ENCODE measurements around a stretch of chr22.

DNA sequence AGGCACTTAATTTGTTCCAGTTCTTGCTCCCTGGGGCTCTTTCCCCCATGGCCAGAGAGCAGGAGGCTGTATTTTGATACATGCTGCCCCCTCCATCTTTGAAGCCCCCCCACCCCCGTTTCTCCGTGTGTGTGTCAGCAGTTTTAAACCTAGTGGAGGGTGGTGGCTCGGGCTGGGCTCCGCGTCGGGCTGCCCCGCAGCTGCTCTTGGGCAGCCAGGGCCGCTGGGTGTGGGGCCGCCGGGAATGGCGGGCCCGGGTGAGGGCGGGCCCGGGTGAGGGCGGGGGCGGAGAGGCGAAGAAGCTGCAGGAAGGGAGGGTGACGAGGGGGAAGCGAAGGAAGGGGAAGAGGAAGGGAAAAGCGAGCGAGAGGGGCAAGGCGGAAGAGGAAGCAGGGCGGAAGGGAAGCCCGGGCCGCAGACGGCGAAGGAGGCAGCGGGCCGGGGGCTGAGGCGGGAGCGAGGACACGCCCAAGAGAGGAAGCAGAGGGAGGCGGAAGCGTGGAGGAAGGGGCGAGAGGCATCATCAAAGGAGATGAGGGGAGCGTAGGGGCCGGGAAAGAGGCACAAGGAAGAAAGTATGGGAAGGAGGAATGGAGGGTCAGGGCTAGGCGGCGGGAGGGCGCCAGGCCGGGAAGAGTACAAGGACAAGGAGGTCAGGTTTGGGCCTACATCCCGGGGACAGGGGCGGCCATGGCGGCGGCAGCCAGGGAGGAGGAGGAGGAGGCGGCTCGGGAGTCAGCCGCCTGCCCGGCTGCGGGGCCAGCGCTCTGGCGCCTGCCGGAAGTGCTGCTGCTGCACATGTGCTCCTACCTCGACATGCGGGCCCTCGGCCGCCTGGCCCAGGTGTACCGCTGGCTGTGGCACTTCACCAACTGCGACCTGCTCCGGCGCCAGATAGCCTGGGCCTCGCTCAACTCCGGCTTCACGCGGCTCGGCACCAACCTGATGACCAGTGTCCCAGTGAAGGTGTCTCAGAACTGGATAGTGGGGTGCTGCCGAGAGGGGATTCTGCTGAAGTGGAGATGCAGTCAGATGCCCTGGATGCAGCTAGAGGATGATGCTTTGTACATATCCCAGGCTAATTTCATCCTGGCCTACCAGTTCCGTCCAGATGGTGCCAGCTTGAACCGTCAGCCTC is 82.5 kb downstream of the BCR start:
- RRBS, result 83% methylated on average over 3 of the region's 69 CpGs

- RRBS, result no CpG with 5 or more reads among the region's 24 CpGs
These were observed 88.9 kb downstream of the BCR start for GRCh38 chr22:23268804-23269950.

- RRBS, result no CpG with 5 or more reads among the region's 10 CpGs
These were observed 108.9 kb downstream of the BCR start for GRCh38 chr22:23289055-23289754.

DNA sequence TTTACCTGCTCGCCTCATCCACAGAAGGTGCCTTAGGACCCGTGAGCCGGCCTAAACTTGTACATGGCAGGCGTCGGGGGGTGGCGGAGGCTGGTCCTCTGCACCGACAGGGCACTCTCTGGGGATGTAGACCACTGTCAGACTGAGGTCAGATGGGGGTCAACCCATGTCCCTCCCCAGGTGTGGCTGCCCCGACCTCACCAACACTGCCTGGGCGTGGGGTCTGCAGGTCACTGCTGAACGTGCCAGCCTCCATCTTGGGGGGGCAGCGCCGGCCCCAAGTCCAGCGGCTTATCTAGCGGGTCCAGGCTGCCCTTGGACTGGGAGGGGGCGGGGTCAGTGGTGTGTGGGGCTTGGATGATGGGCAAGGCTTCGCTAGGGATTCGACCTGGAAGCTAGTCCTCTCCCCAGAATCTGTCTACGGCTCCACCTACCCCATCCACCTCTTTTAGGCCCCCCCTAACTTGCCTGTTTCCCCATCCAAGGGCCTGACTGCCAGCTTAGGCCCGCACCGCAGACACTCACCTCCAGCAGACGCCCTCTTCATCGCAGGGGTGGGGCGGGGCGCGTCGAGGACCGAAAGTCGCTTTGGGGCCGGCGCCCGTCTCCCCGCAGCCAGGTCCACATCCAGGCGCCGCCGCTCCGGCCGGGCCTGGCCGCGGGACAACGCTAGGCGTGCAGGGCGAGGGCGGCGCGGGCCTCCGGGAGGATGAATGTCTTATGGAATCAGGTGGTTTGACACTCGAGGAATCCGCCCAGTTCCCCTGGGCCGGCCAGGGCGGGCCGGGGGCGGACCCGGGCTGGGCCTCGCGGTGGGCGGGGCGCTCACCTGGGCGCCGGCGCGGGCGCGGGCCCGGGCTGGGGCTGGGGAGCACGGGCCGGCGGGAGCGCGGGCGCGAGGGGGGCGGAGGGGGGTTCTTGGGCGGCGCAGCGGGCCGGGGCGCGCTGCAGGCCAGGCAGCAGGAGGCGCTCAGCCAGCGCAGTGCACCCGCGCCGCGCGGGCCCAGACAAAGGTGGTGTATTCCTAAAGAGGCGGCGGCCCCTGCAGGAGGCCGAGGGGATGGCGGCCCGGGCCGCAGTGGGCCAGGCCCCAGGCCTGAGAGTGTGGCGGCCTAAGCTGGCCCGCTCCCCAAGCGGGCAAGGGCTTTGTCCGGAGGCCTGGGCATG is 177.9 kb downstream of the IGLL1 start:
- RRBS, result 6% methylated on average over 47 of the region's 95 CpGs

DNA sequence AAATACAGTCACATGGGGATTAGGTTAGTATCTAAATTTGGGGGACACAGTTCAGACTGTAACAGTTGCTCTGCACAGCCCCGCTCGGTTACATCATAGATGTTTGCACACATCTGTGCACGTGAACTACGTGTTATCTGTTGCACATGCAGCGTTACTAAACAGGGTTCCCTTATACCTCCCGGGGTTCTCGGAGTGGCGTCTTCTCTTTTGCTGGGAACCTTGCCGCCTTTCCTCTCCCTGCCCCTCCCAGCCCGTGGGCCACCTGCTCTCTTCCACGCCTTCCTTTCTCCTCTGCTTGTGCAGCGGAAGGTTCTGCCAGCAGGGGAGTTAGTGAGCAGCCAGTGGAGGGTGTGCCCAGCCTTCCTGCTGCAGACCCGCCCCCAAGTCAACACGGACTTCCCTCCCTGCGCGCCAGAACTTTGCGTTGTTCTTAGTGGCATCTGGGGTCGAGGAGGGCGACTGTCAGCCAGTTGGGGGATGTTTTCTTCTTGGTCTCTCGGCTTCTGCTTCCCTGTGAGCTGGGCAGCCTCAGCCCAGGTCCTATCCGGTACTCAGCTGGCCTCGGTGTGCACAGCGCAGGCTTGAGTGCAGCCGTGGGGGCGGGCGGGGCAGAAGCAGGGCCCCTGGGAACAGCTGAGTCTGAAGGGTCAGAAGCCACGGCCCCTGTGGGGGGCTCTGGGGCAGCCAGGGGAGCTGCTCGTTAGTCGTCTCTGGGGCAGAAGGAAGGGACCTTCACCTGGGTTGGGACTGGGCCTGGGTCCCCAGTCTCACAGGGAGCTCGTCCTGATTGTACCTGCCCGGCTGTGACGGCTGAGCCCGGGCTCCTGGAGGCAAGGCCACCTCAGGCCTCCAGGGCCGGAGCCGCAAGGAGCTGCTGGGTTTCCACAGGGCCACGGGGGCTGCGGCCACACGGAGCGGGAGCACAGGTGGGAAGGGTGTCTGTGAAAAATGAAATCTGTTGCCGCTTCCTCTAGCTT is 146.7 kb downstream of the IGLL1 start:
- RRBS, result no CpG with 5 or more reads among the region's 40 CpGs

- RRBS, result no CpG with 5 or more reads among the region's 23 CpGs
These were observed 119.5 kb downstream of the IGLL1 start for GRCh38 chr22:23460520-23461022.

GRCh38 chr22:23537784-23538676 is 42.1 kb downstream of the IGLL1 start:
- RRBS, result no CpG with 5 or more reads among the region's 18 CpGs

- RRBS, result no CpG with 5 or more reads among the region's 6 CpGs
These were observed 8.8 kb upstream of the DRICH1 start for GRCh38 chr22:23640770-23641470.

- RRBS, result no CpG with 5 or more reads among the region's 3 CpGs
These were observed 1.0 kb downstream of the MMP11 start for GRCh38 chr22:23773621-23774103.

- RRBS, result 94% methylated on average over 6 of the region's 14 CpGs
These were observed 11.6 kb upstream of the MIF start for GRCh38 chr22:23882681-23882964.

- RRBS, result no CpG with 5 or more reads among the region's 8 CpGs
These were observed 31.7 kb downstream of the GSTT2B start for GRCh38 chr22:23929122-23929877.

DNA sequence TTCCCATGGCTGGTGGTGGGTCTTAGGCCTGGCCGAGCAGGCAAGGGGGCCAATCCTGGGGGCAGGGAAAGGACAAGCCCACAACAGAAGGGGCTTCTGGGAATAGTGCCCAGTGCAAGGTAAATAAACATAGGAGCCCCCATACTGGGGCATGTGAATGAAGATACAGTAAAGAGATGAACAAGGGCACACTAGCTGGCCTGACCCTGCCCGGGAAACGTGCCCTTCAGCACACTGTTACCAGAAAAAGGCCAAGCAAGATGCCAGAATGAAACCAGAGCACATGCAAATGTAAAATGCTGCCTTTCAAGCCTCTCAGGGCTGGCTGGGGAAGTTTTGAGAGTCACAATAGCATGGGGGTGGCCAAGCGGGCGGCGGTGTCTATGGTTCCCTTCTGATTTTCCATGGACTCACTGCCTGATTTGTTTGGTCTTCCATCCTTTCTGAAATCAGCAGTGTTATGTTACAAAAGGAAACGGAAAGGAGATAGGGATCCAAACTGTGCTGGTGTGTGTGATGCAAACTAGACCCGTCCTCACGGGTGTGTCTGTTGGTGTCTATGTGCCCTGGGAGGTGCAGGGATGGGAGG is 18.9 kb upstream of the SUSD2 start:
- RRBS, result no CpG with 5 or more reads among the region's 9 CpGs

DNA sequence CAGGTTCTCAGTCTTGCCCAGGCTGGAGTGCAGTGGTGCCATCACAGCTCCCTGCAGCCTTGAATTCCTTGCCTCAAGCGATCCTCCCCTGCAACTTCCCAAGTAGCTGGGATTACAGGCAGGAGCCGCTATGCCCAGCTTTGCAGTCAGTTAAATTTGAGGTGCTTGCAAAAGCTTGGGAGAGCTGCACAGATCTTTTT is 21.5 kb downstream of the GUCD1 start:
- RRBS, result no CpG with 5 or more reads among the region's 2 CpGs

- RRBS, result no CpG with 5 or more reads among the region's 8 CpGs
These were observed 27.9 kb downstream of the GGT1 start for GRCh38 chr22:24630771-24631478.

- RRBS, result no CpG with 5 or more reads among the region's 18 CpGs
These were observed 88.6 kb downstream of the KIAA1671 start for GRCh38 chr22:25040869-25041671.

DNA sequence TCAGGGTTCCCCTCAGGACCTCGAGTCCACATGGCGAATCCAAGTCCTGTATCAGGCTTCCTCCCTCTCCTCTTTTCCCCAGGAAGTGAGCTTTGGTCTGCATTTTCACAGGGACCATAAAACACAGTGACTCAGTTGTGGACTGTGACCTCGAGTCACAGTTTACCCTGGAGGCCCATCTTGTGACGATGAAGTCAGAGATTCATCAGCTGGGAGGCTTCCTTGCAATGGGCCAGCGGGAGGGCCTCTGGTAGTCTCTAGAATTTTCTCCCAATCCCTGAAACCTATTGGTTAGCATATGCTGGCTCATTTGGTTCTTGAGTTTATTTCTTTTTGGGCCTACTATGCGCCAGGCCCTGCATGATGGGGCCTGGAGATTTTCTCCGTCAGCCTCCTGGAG is 100.7 kb downstream of the KIAA1671 start:
- RRBS, result no CpG with 5 or more reads among the region's 7 CpGs

GRCh38 chr22:25064682-25065330 is 112.3 kb downstream of the KIAA1671 start:
- RRBS, result no CpG with 5 or more reads among the region's 14 CpGs

GRCh38 chr22:25071304-25071646 is 118.8 kb downstream of the KIAA1671 start:
- RRBS, result no CpG with 5 or more reads among the region's 3 CpGs

DNA sequence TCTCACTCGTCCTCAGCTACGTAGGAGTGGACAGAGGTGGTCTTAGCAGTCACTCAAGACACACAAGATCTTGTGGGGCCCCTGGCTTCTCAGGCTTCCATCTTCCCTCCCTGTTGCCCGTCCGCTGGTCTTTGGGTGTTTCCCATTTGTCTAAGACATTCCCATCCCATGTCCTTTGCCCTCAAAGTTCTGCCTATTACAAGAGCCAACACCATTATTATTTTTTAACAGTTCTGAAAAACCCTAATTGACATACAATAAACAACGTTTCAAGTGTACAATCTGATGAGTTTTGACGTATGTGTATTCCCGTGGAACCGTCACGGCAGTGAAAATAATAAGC is 103.3 kb upstream of the CRYBB3 start:
- RRBS, result no CpG with 5 or more reads among the region's 9 CpGs

- RRBS, result 47% methylated on average over 3 of the region's 14 CpGs
These were observed 163.6 kb upstream of the GRK3 start for GRCh38 chr22:25400631-25401522.

Measured in epidermal melanocyte (primary cell).